Measurements from ENCODE around the genes THBS4 and ACOT12.

DNA sequence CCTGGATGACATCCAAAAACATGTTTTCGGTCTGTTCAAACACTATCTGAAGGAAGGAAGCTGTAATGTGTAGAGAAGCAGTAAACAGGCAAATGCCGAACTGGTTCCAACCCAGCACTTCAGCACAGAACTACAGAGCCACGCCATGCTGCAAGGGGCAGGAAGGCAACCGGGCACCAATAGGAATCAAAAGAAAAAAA lies 12.2 kb downstream of the ARSB start:
- PRO-cap, result no peak
- RAMPAGE, long total RNA, 2 experiments, result no peak in any of the 2 experiments

- PRO-cap, result no peak
- RAMPAGE, long total RNA, 2 experiments, result no peak in any of the 2 experiments
Observed at GRCh38 chr5:79030868-79031586, 38.4 kb downstream of the DMGDH start.

DNA sequence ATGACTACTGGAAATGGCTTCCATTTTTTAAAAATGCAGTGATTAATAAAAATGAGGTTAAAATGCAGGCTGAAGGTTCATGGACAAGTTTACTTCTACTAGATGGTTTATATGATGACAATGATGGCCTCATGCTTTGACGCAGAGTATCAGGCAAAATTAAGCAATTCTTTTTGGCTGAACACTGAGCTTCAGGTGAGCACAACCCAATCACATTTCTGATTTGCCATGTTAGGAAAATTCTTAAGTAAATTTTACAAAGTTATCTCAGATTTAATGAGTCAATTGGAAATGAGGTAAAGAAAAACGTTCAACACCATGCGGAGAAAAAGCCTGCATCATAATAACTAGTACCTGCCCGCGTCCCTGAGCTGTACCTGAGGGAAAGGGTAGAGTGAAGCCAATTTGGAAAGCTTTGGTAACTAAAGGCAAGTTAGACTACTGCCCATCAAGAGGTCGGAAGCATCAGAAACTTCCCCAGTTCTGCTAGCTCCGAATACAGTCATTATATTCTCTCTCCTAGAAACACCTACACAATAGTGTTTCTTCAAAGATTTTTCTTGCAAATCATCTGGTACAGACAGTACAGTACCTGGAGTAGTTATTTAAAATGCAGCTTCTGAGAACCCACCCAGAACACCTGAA lies 22.1 kb downstream of the DMGDH start:
- PRO-cap, result no peak
- RAMPAGE, long total RNA, 2 experiments, result no peak in any of the 2 experiments

DNA sequence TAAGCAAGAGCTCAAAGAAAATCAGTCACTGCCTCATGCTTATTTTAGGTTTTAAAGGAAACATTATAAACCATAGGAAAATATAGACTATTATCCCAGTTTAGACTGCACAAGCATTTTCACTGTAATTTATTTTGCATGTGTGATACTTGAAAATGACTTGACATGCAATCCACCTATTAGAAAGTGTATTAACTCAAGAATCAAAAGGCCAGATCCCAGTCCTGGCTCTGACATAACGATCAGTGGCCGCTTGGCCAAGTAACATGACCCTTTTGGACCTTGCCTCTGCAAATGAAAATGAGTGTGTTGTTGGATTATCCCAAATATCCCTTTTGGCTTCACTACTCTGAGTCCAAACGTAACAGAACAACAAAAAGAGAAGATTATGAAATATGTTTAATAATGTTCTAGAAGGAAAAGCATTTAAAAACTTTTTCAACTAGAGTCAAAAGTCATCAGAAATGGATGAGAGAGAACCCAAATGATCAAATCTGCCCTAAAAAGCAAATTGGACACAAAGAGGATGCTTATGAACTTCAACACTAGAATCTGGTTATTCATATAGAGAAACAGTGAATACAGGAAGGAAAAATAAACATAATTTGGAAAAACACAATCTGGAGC lies 18.9 kb downstream of the DMGDH start:
- PRO-cap, result no peak
- RAMPAGE, long total RNA, 2 experiments, result no peak in any of the 2 experiments

DNA sequence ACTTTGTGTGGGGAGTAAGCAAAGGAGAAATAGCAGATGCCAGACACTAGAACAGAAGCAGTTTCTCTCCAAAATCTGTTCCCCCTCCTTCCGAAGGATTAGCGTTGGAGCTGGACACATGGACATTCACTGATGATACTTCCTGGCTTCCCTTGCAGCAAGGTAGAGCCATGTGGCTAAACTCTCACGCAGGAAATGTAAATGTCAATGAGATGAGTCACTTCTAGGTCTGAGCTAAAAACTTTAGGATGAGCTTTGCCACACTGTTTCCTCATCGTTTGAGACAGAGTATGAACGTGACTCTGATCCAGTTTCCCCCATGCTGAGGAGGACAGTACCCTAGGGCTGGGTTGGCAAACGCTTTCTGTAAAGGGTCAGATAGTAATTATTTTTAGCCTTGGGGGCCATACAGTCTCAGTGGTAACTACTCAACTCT lies 5.1 kb downstream of the BHMT2 start:
- PRO-cap, result no peak
- RAMPAGE, long total RNA, 2 experiments, result no peak in any of the 2 experiments

- PRO-cap, result no peak
- RAMPAGE, long total RNA, 2 experiments, result no peak in any of the 2 experiments
Observed at GRCh38 chr5:79107125-79107541, 4.5 kb upstream of the BHMT start.

- PRO-cap, result no peak
- RAMPAGE, long total RNA, 2 experiments, result no peak in any of the 2 experiments
Observed at GRCh38 chr5:79112223-79113437, 1.0 kb downstream of the BHMT start.

GRCh38 chr5:79258474-79258870 lies 22.5 kb downstream of the JMY start:
- PRO-cap, result no peak
- RAMPAGE, long total RNA, 2 experiments, result no peak in any of the 2 experiments

DNA sequence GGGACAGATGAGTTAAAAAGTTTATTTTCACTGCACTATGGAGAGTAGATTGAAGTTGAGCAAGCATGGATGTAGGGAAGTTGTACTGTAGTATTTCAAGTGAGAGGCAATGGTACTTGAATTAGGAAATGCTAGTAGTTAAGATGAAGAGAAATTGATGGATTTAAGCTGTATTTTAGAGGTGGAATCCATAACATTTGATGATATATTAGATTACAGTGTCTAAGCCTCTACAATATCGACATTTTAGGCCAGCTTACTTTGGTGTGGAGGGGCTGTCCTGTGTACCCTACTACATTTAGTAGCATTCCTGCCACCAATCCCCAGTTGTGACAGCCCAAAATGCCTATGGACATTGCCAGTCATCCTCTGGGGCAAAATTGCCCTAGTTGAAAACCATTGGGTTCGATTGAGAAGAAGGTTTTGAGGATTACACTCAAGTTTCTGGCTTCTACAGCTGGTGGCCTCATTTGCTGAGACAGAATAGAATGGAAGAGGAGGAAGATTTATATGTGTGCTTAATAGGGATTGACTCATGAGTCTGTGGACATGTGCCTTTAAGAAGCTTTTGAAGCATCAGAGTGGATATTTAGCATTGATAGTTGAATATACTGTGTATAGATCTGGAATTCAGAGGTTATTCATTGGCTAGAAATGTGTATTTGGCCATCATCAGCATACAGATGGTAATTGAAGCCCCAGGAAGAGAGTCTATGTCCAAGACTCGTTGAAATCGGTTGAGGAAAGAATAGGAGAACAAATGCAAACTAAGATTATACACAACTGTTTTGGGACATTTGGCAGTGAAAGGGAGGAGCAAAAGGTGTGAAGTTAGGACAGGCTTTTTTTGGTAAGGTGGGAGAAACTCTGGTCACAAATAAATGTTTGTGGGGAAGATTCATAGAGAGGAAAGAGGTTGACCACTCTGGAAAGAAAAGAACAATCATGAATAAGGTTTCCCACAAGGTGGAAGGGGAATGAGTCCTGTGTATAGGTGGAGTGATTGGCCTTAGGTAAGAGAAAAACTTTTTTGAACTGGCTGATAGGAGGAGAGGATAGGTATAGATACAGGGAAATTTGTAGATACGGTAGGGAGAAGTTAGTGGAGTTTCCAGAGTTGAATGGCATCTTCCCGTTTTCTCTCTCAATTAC lies 19.0 kb downstream of the TENT2 start:
- PRO-cap, result no peak
- RAMPAGE, long total RNA, 2 experiments, result no peak in any of the 2 experiments

DNA sequence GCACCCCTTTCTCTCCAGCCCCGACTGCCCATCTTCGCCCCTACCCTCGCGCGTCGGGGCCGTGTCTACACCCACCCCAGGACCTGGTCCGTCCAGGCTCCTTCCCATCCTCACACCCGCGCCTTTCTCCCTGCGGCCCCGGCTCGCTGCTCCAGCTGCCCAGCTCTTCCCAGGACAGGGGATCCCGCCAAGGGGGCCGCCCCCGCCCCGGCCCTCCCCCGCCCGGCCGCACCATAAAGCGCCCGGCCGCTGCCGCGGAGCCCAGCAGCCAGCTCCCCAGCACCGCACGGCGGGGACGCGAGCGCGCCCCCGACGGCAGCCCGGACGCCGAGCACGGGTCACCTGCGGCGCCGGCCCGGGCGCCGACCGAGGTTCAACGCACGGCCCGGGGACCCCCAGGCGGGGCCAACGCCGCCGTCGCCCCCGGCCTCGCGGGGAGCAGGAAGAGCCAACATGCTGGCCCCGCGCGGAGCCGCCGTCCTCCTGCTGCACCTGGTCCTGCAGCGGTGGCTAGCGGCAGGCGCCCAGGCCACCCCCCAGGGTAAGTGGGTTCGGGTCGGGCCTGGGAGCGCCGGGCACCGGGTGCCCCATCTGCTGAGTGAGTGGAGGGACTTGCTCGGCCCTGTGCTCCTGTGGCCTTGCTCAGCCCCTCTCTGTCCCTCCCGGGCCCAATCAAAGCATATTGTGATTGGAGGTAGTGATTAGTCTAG lies at the start of gene THBS4:
TSS of gene THBS4 (plus strand) at position 264 of the 710 bp plus-strand sequence.
- PRO-cap, result no peak
- RAMPAGE, long total RNA, 2 experiments, result no peak in any of the 2 experiments

DNA sequence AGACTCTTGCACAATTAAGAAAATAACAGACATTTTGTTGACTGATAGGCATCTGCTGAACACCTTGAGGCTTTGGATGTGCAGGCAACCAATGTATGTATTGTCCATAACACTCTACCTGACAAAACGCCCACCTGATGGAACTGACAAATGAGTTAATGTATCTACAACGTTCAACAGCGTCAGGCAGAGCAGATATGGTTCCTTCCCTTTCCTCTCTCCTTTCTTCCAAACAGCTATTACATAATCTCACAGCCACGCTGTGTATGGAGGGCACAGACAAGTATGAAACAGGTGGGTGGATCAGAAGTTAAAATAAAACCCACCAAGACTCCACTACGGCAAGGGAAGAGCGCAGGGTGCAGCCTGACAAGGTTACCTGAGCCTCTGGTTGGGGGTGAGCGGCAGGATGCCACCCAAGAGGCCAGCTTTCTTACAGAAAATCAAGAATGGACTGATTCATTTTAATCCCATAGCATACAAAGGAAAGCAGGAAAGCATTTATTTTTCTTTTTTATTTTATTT lies 105.9 kb downstream of the SERINC5 start:
- PRO-cap, result no peak
- RAMPAGE, long total RNA, 2 experiments, result no peak in any of the 2 experiments

GRCh38 chr5:80215570-80216024 lies 40.3 kb downstream of the SERINC5 start:
- PRO-cap, result no peak
- RAMPAGE, long total RNA, 2 experiments, result no peak in any of the 2 experiments

GRCh38 chr5:80217671-80218334 lies 38.0 kb downstream of the SERINC5 start:
- PRO-cap, result no peak
- RAMPAGE, long total RNA, 2 experiments, result no peak in any of the 2 experiments

- PRO-cap, result bidirectional peak, plus-strand start at chr5:80247517, minus-strand start at chr5:80247464
- RAMPAGE, long total RNA, 2 experiments, result no peak in any of the 2 experiments
Observed at GRCh38 chr5:80246858-80247744, 8.7 kb downstream of the SERINC5 start.

GRCh38 chr5:80626870-80627397 lies 27.5 kb upstream of the MSH3 start:
- PRO-cap, result no peak
- RAMPAGE, long total RNA, 2 experiments, result no peak in any of the 2 experiments

GRCh38 chr5:80668061-80668759 lies 13.4 kb upstream of the DHFR start:
- PRO-cap, result no peak
- RAMPAGE, long total RNA, 2 experiments, result no peak in any of the 2 experiments

GRCh38 chr5:80967848-80968397 lies 7.8 kb downstream of the RASGRF2 start:
- PRO-cap, result no peak
- RAMPAGE, long total RNA, 2 experiments, result no peak in any of the 2 experiments

GRCh38 chr5:80984231-80984474 lies 24.0 kb downstream of the RASGRF2 start:
- PRO-cap, result no peak
- RAMPAGE, long total RNA, 2 experiments, result no peak in any of the 2 experiments

DNA sequence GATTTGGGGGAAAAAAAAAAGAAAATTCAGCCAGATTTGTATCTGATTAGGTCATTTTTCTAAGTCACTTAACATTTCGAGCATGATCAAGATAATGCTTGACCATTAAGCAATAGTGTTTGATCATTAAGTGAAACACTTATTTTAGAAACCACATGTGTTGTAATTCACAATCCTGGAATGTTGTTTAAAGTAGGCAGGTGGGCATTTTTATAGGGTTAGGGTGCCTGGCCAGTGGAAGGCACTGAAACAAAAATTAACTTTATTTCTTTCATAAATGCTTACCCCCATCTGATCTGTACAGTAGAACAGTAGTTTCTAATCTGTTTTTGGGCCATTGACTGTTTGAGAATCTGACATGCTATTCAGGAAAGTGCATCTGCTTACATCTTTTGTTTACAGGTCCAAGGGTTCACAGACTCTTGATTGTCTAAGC lies 9.1 kb downstream of the ZCCHC9 start:
- PRO-cap, result no peak
- RAMPAGE, long total RNA, 2 experiments, result no peak in any of the 2 experiments

DNA sequence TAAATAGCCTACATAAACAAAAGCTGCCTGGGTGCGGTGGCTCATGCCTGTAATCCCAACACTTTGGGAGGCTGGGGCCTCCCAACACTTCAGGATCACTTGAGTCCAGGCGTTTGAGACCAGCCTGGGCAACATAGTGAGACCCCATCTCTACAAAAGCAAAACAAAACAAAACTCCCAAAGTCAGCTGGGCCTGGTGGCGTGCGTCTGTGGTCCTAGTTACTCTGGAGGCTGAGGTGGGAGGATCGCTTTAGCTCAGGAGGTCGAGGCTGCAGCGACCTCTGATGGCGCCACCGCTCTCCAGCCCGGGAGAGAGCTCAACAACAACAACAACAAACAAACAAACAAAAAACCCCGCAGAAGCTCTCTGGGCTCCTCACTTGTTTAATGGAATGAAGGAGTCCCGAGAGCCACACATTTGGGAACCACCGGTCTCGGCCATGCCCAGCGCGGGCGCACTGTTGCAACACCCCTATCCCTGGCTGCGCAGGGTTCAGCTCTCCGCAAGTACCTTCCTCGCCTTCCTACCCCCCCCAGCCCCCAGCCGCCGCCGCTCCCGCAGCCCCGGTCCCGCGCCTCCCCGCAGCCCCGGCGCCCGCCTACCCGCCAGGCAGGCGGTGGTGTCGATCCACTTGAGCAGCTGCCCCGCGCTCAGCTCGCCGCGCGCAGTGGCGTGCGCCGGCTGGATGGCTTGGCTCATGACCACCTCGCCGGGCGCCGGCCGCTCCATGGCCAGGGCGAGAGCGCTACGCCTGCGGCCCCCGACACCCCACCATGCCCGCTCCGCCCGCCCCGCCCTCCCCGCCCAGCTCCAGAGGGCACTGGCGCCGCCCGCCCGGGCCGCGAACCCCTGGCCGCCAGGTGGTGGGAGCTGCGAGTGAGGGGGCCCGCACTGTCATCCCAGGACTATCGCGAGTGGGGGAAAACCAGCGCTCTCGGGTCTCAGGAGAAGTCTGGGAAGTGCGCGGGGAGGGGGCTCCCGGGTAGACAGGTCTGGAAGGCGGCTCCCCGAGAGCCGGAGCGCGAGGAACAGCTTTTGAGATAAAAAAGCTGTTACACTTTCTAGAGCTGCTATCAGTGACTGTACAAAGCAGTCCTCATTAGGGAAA lies at the start of gene ACOT12:
TSS of gene ACOT12 (minus strand) at position 750 of the 1,109 bp plus-strand sequence.
- PRO-cap, result no peak
- RAMPAGE, long total RNA, 2 experiments, result no peak in any of the 2 experiments